Measurements from ENCODE around the gene MAPRE1.

DNA sequence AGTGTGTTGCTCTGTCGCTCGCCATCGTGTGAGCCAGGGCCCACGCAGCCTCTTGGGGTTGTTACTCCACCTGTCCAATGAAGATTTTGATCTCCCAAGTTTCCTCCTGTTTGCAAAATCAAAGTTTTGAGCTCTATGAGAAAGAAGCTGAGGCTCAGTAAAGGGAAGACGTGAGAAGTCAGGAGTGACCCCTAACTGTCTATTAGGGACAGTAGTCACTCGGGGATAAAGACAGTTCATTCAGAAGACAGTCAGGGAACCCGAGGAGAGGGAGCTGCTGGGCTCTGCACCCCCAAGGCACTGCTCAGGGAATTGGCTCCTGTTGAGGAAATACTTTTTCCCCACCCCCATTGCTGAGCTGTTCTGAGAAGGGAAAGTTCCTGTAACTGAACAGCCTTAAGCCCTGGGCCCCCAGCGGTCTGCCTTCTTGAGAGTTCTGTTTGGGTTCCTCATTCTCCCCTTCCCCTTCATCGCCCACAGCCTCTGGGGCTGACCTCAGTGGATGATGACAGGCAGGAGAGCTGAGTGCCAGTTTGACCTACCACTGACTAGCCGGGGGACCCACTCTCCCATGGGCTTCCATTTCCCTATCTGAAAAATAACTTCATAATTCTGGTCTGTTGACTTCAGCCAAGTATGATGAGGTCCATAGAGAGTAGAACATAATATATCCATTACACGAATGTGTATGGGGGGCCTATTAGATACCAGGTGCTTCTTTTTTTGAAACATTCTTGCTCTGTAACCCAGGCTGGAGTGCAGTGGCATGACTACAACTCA lies 10.7 kb downstream of the HCK start:
- PRO-cap: bidirectional peak, plus-strand start at position 524 of the sequence, minus-strand start at position 302 of the sequence

DNA sequence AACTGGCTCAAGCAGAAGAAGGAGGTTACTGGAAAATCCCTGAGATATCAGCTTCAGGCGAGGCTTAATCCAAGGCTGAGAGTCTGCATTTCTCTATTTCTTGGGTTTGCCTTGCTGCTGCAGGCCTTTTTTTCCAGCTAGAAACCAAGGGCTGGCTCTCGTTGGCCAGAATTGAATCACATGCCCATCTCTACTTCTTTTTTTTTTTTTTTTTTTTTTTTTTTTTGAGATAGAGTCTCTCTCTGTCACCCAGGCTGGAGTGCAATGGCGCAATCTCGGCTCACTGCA lies 11.7 kb downstream of the HCK start:
- PRO-cap: bidirectional peak, plus-strand start at position 89 of the sequence, minus-strand start at position 102 of the sequence

DNA sequence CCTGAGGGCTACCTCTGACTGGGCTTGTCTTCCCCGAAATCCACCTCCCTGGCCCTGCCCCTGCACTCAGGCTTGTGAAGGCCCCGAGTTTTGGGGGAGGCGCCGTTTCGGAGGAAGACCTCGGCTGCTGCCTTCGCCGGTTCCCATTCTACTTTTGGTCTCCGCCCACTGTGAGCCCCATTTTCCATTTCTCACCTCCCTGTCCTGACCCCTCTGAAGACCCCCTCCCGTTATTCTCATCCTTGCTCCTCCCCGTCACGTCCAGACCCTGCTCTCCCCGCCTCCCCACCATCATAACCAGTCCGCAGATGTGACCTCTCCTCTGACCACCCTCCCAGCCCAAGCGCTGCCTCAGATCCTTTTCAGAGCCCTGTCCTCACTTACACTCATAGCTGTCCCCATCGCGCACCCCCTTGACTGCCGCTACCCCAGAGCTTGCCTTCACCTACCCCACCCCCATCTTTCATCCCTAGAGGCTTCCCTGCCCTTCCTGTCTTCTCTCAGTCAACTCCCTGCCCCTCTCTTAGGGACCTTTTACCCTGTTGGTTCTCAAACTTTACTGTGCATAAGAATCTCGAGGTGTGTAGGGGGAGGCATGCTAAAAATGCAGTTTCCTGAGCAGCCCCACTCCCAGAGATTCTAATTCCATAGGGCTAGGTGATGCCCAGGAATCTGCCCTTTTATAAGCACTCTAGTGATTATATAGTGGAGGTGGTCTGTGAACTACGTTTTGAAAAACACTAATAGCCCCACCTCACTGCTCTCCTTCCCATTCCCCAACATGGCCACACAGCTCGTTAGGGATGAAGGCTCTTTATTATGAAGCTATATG lies 572 bp downstream of the TM9SF4 start:
- PRO-cap: bidirectional peak, plus-strand start at position 300 of the sequence, minus-strand start at position 295 of the sequence

DNA sequence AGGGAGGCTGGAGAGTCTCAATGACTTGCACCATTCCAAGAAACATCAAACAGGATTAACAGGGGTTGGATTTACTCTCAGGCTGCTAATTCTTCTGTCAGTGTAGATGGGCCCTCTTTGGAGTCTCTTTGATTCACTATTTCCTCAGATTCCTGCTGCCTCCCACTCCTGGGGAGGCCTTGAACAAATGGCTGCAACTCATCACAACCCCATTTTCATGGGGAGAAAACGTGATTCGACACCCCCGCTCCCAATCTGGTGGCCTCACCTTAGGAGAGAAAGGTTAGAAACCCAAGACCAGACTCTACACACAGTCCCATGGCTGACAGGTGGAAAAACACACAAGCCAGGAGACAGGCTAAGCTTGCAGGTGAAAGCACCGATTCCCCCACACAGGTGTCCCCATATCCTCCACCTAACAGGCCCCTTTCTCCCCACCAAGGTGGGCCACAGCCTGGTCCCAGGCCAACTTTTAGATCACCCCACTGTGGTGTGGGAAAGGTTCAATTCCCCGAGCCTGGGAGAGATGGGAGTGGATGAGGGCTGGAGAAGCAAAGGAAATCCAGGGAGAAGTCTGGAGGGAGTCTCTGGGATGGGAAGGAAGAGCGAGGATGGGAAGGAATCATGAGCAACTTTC lies 1.1 kb downstream of the PLAGL2 start:
- PRO-cap: no peak

DNA sequence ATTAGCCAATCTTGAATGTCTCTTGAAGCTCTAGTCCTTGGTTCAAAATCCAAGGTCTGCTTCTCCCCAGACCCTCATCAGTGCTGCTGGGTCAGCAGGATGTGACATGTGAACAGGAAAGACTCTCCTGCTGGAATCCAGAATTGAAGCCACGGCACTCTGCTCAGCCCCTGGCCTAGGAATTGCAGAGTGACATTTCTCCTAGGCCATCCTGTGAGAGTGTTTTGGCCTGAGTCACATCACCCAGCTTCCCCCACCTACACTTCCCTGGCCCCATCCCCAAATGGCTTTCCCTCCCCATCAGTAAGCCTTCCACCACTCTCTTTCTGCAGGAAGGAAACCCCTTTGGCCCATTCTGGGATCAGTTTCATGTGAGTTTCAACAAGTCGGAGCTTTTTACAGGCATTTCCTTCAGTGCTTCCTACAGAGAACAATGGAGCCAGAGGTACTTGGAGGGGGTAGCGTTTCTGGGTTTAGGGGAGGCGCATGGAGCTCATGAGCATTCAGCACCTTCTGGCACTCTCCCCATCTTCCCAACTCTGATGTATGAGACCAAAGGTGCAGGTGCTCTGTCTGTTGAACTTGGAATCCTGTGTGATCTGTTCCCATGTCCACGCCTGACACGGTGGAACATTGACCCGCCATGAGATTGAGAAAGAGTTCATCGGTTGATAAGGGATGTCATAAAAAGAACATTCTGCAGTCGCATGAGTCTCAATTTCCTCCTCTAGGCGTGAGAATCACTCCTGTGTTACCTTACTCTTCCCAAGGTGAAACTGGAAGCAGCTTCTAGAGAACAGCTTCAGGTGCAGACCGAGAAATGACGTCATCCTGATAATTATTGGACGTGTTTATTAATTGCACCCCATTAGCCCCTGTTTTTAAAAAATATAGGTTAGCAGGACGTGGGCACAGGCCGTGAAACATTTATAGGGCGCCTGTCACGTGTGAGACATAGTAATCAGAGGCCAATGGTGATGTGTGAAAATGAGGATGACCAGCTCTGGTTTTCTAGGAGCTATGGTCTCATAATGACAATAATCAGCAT lies 8.9 kb downstream of the POFUT1 start:
- PRO-cap: no peak

GRCh38 chr20:32237120-32237931 lies 29.6 kb downstream of the POFUT1 start:
- PRO-cap: no peak

DNA sequence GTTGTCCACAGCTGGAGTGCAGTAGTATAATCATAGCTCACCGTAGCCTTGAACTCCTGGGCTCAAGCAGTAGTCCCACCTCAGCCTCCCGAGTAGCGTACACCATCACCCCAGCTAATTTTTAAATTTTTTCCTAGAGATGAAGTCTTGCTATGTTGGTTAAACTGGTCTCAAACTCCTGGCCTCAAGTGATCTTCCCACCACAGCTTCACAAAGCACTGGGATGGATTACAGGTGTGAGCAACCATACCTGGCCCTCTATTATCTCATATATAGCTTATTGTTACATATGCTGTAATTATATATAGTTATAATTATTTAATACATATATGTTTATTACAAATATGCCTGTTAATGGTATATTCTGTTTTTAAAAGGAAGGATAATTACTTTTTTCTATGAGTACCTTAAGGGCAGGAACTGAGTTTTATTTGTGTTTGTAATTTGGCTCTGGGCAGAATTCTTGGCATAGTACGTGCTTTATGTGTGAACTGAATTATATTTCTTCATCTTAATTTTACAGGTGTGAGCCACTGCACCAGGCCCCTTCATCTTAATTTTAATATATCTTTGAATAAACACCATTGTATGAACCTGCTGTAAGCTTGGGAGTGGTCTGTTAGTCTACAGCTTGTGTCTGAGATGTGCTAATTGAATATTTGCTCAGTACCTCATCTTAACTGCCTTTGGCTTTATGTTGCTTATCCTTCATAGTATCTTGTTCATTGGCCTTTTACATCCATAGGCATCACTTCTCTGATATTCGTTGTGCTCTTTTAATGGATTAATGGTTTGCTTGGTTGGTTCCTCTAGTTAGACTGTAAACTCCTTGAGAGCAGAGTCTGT lies 13.7 kb downstream of the ASXL1 start:
- PRO-cap: no peak

GRCh38 chr20:32445887-32446329 lies 87.8 kb downstream of the ASXL1 start:
- PRO-cap: no peak

DNA sequence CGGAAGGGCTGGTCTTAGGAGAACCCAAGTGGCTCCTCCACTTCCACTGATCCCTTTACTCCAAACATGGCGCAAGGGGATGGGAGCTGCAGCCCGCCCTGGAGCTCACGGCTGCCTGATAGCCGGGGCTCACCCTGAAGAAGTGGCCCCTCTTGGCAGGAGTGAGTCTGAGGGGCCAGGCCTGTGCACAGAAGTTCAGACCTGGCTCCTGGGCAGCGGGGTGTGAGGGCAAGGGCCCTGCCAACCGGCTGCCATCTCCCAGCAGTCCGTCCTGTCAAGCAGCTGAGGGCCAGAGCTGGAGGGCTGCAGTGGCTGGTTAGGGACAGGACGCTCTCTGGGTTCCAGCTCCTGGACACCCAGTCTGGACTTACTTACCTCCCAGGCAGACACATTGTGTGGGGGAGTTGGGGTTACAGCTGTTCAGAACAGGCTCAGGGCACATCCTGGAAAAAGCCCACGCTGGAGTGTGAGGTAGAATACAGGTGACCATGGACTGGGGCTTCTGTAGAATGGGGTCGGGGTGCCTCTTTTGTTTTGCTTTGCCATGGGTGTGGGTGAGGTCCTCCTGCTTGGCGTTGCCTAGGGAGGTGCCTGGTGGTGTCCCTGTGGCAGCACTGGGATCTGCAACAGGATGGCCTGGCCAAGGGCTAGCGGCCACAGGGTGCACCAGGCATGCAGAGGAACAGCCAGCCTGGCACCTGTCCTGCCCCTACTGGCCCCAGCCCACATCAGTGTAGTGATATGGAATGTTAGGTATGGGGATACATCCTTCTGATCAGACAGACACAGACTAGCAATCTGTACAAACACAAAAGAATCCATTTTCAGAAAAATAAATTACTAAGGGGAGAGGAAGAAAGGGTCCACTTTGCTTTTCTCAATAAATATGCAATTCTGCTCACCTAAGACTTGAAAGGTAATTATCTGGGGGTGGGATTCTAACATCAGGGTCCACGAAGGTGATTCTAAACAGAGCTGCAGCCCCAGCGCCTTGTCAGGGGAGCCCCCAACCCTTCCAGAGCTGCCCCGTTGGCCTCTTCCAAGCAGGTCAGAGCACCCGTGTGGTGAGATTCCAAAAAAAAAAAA lies 88.5 kb downstream of the ASXL1 start:
- PRO-cap: no peak

- PRO-cap: no peak
Measured at GRCh38 chr20:32452985-32454012, 95.2 kb downstream of the ASXL1 start.

DNA sequence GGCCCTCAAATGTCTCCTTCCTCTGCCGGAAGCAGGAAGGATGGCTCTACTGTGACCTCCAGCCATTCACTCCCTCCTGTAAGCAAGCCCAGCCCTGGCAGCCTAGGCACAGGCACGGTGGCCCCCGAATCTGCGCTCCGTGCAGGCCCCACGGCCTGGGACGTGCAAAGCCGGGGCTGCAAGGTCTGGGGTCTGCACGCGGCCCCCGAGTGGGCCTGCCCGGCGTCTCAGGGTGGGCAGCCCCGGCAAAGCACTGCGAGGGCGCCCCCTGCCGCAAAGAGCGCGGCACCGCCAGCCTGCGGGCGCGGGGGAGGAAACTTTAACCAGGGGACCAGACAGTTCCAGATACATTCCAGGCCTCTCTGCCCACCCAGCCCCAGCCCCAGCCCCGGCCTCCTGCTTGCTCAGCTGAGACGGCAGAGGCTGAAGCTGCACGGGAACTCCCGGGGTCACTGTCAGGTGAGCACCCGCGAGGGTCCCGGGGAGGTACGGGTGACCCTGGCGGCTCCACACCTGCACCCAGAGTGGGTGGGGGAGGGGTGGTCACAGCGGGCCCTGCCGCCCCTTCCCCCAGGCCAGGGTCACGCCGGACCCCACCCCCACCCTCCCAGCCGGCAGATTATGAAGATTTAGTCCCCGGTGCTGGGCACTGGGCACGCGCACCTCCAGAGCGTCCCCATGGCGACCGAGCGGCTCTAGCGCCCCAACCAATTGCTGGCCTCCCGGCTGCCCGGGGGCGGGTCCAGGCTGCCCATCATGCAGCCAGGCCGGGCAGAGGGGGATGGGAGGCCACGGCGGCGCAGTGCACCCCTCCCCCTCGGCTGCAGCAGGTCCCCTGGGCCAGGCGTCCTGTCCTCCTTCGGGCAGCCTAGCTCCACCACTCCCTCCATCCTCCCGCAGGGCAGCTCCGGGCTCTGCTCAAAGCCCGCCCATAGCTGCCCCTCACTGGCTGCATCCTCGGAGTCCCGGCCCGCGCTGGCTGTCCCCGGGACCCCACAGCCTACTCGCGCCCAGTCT lies 99.0 kb downstream of the ASXL1 start:
- PRO-cap: no peak

DNA sequence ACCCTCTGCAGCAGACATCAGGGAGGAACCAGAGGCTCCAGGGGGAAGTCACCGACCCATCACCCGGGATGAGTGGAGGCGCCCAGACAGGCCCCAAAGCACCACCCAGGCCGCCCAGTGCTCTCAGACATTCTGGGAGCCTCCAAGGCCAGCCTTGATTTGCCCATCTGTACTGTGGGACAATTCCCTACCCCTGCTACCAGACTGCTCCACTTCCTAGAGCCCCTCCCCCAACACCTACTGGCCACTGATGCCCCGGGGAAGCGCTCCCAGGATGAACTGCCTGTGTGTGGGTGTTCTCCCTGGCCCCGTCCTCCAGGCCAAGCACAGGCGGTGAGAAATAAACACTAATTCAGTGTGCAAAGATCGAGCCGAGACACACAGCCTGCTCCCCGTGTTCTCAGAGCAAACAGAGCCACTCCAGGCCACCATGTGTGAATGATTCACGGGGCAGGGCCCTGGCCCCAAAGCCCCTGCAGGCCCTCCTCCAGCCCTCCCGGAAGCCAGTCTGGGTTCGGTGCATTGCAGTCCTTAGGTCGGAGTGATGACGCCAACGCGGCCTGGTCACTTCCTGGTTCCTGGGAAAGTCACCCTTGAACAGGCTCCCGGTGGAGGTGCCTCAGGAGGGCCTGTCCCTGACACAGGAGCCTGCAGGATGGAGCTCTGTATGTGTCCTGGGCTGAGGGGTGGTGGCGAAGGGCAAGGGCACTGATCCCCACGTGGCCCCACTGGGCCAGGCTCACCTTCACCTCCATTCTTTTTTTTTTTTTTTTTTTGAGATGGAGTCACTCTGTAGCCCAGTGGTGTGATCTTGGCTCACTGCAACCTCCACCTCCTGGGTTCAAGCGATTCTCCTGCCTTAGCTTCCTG lies 107.3 kb downstream of the ASXL1 start:
- PRO-cap: no peak

GRCh38 chr20:32527387-32528156 lies 57.6 kb downstream of the NOL4L start:
- PRO-cap: no peak

GRCh38 chr20:32528157-32528982 lies 56.8 kb downstream of the NOL4L start:
- PRO-cap: no peak

DNA sequence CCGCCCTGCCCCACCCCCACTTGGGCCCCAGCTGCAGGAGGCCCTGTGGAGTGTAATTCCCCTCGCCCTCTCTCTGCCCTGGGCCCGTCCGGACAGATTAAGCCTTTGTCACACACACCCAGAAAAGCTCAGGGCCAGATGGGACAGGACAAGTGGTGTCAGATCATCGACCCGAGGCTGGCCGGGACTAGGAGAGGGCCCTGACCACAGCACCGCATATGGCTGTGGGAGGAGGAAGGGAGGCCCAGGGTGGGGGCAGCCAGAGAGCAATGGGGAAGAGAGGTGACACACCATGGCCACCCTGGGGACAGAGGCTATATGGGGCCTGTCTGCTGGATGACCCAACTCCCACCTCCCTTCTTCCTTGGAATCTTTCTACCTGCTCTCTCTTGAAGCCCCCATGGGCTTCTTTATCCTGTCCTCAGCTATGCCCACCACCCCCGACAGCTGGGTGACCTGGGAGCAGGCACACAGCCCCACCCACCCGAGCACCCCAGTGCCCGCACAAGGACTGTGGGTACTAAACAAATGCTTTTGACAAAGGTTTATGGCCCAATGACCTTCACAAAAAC lies 3.8 kb downstream of the NOL4L start:
- PRO-cap: no peak

- PRO-cap: no peak
Measured at GRCh38 chr20:32607784-32608178, 22.6 kb upstream of the NOL4L start.

GRCh38 chr20:32763170-32763664 lies 1.0 kb downstream of the DNMT3B start:
- PRO-cap: no peak

- PRO-cap: bidirectional peak, plus-strand start at chr20:32819966, minus-strand start at chr20:32819747
Measured at GRCh38 chr20:32819605-32820570, at the start of gene MAPRE1. Gene MAPRE1 (plus strand): TSS chr20:32819954.

GRCh38 chr20:32822903-32823777 lies 3.4 kb downstream of the MAPRE1 start:
- PRO-cap: no peak

GRCh38 chr20:32839455-32840040 lies 19.2 kb upstream of the EFCAB8 start:
- PRO-cap: no peak

All from left lung (tissue), 1 donor.